ENCODE measurements around a stretch of chr7.

GRCh38 chr7:44804061-44804337 lies 7.5 kb downstream of the PPIA start:
- PRO-cap, result no peak

DNA sequence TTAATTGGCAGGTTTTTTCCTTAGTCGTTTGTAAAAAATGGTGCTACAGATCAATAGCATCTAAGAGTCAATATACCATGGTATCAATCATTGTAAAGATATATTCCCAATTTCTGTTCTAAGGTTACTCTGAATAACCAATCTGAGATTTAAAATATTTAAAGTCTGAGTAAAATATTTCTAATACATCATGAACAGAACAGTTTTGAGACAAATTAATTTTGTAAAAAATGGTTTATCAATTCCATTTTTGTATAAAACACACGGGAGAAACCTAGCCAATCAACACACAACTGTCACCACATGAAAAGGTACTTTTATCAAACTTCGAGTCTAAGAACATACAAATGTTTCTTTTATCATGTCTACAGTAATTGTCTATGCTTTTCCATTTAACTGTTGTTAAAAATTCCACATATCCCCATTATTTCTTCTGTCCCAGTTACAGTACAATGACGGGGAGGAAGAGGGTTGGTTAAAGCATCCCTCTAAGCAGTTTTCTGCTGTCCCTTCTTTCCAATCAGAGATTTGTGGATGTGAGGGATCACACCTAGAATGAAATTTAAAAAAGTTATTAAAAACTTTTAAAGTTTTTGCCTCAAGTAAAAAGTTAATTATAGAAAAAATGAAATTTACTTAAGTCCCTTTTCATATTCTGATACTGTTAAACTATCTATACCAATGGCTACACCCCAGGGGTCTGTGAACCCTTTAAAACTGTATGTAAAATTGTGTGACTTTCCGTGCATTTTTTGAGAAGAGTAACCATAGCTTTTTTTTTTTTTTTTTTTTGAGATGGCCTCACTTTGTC lies 13.7 kb downstream of the H2AZ2 start:
- PRO-cap, result no peak

GRCh38 chr7:44914999-44915608 lies 29.8 kb upstream of the PURB start:
- PRO-cap, result no peak

- PRO-cap, result no peak
These were observed 12.3 kb downstream of the MYO1G start for GRCh38 chr7:44966297-44967066.

DNA sequence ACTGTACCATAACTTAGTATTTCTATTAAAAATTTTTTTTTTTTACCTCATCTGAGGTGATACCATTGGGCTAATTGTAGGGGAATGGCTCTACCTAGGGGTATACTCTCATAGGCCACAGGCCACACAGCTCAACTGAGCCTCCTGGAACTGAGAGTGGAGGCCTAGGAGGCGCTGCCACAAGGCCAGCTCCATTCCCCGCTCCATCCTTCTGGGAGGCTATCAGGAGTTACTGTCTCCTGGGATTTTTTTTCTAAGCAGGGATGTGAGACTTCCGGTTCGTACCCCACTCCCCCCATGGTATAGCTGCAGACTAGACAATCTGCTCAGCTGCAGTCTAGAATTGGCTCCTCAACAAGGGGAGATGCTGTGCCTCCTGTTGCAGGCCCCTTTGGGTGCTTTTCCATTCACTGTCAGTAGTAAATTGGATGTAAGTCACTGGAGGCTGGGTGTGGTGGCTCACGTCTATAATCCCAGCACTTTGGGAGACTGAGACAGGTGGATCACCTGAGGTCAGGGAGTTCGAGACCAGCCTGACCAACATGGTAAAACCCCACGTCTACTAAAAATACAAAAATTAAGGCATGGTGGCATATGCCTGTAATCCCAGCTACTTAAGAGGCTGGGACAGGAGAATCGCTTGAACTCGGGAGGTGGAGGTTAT lies 2.8 kb upstream of the MYO1G start:
- PRO-cap, result no peak

- PRO-cap, result bidirectional peak, plus-strand start at chr7:44986738, minus-strand start at chr7:44986610
These were observed 7.6 kb upstream of the MYO1G start for GRCh38 chr7:44985940-44987293.

DNA sequence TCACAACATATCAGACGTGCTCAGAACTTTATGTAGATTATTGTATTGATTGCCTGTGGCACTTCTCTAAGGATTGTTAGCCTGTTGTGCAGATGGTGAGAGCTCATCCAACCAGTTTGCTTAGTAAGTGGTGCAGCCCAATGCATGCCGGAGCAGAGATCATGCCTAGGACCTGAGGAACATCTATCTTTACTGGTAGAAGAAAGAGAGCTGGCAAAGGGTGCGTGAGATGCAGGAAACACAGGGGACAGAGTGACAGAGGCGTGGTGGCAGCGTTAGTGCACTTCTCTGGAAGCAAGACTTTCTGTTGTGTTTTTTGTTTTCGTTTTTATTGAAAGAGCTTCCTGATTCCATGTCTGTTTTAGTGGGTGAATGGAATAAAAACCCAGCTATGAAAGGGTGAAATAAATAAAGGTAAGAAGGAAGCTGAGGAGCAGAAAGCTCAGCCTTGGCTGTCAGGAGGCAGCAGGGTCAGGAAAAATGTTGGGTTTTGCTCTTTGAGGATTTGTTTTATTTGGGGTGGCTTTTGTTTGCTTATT lies 36.0 kb downstream of the CCM2 start:
- PRO-cap, result no peak

DNA sequence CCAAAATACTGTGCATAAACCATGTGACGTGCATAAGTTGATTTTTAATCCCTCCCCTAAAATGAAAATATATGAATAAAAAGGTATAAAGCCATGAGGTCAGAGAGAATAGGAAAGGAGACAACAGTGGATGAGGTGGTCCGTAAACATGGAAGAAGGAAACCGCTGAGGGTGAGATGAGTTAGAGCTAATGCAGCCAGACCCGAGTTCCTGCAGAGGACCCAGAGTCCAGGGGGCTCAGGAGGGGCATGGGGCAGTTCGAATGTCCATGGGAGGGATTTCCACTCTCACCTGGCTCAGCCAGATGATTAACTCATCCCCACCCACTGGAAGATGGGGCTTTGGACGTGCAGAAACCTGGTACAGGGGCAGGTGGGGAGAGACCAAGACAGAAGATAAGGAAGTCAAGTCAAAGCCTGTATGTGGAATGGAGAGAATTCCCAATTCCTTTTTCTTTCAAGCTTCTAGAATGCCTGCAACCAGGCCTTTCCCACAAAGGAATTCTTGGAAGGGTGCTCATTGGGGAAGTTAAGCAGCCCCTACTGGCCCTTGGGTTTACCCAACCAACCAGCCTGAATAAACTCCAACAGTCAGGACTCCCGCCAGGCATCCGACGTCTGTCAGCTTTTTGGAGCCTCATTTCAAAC lies 39.0 kb downstream of the CCM2 start:
- PRO-cap, result no peak

GRCh38 chr7:45101361-45101757 lies 10.1 kb downstream of the TBRG4 start:
- PRO-cap, result no peak

DNA sequence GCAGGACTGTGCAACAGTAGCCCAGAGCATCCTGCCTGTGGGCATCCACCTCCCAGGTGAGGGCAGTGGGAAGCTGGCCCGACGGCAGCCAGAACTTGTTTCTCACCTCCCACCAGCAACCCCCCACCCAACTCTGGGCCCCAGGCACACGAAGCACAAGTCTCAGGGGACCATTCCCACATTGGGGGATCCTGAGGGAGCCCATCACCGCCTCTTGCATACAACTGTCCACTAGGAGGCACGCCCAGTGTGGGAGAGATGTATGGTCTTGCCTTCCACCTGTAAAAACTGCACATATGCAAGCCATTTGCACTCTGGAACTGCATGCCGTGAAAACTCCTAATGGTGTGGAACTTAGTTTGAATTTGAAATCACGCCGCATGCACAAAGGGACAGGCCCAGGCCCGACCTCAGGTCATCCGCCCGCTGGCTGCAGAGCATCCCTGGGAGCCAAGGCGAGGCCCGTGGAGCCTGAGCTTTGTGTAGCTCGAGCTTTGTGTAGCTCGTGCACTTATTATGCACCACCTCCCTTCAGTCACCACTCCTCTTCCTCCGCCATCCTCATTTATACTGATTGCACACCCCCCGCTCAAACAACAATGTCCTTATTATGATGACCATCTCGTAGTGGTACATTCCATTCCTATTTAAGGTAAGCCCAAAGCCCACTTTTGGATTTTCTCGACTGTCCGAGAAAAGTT lies 147.9 kb downstream of the ADCY1 start:
- PRO-cap, result no peak

DNA sequence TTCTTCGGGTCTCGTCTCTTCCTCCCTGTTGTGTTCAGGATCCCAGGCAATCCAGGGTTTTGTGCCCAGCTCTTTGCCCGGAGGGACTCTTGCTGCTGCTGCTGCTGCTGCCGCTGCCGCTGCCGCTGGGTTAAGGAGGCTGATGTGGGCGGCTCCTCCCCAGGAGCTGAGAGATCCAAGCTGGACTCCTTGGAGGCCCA lies 6.9 kb downstream of the CCDC201 start:
- PRO-cap, result no peak

DNA sequence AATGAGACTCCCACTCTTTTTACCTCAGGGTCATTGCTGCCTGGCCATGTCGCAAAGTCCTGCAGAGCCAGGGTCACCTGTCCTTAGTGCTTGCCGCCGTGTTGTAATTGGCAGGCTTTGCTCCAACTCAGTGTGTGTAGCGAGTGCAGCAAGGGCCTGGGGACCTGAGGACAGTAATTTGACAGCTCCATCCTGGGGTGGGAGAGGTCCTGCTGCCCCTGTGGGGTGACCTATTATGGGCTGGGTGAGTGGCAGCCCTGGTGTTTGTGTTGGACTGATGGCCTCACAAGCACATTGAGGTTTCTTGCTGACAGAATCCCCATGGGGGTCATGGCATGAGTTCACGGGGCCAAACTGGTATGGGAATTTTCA lies 7.7 kb upstream of the IGFBP1 start:
- PRO-cap, result no peak

DNA sequence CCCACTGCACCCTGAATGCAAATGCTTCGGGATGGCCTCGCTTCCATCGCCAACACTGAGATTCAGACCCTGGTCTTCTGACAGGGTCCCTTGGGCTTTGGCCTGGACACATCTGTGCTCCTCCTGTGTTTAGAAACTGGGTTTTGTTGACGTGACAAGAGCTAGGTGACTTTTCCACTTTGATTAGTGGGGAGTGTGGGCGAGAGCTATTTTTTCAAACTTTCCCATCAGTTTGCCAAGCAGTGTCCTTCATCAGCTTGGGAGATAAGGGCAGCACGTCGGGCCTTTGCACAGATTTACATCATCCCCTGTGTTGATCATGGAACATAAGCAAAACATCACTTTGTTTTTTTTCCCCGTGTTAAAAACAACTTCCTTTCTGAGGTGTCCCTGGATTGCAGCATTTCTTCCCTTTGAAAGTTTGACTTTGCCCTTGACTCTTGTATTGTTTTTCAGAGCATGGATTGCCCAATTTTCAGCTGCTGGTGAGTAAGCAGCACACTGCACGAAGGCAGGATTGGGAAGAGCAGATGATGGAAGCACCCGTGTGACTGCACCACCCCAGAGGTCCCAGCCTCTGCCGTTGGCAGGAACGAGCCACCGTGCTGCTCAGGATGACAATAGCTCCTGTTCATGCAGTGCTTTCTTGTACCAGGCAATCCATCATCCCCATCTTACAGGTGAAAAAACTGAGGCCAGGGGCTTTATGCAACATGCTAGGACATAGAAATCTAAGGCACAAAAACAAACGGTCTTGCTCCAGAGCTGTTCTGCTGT lies 6.4 kb upstream of the IGFBP1 start:
- PRO-cap, result no peak

GRCh38 chr7:45892504-45893114 lies 4.3 kb downstream of the IGFBP1 start:
- PRO-cap, result no peak

DNA sequence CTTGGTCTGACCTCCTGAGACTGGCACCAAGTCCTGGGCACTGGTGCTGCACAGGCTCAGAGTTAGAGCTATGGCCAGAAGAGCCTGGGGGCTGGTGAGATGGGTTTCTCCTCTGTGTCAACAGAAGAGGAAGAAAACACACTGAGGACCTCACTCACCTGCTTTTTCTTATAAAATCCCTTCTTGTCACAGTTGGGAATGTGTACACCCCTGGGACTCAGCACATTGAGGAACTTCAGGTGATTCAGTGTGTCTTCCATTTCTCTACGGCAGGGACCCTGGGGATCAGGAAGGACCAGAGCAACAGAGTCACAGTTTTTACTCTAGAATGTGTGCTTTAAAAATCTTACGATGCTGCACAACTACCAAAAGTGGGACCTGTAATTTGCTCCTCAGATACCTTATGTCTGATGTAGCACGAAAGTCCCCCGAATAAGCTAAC lies 4.7 kb downstream of the IGFBP3 start:
- PRO-cap, result no peak

- PRO-cap, result no peak
These were observed 591.7 kb upstream of the IGFBP3 start for GRCh38 chr7:46512537-46513360.

GRCh38 chr7:46557167-46557932 lies 636.3 kb upstream of the IGFBP3 start:
- PRO-cap, result no peak

DNA sequence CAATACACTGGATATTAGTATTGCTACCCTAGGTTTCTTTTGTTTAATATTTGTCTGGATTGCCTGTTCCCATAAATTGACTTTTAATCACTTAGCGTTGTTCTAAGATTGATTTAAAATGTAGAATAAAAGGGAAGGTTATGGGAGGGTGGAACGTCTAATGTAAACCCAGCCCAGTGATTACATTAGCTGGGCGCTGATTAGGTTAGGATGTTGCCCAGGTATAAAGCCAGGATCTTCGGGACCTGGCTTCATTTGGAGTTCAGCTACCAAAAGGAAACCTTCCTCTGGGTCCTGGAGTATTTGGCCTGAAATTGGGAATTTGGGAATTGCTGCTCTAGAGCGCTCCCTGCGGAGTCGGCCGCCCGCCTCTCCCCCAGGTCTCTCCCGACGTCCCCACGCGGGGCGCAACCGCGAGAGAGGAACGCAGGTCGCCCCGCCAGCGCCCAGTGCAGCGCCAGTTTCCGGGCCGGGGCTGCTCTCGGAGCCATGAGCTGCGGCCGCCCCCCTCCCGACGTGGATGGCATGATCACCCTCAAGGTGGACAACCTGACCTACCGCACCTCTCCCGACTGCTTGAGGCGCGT lies 529.5 kb downstream of the TNS3 start:
- PRO-cap, result no peak

DNA sequence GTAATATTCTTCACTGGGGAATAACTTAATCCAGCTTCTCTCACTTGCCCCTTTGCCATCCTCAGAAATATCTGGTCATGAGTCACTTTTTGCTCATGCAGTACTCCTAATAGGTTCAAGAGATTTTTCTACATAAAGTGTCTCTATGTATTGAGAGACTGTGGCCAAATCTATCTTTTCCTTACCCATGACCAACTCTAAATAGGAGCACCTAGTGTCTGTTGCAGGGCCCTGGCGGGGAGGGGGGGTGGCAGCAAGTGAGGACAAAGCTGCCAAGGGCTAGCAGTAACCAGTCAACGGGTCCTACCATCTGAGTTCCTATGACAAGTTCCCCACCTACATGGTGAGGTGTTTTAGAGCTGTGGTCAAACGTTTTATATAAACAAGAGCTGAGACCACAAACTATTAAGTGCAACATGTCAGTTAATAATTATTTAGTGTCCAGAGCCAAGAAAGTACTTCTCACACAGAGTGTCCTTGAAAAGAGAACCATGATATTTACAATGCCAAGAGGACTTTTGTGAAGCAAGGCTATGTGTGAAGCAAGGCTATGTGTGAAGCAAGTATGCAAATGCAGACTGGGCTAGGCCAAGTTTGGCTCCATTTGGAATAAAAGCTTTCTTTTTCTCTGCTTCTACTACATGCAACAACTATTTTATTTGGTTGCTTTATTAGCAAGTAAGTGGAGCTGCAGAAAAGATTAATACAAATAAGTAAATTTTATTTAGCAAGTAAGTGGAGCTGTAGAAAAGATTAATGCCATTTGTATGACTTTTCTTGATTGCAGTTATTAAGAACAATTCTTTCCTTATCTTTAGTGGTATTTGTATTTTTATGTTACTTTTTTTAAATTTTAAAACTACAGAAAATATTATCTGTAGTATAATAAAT lies 434.6 kb downstream of the TNS3 start:
- PRO-cap, result no peak

DNA sequence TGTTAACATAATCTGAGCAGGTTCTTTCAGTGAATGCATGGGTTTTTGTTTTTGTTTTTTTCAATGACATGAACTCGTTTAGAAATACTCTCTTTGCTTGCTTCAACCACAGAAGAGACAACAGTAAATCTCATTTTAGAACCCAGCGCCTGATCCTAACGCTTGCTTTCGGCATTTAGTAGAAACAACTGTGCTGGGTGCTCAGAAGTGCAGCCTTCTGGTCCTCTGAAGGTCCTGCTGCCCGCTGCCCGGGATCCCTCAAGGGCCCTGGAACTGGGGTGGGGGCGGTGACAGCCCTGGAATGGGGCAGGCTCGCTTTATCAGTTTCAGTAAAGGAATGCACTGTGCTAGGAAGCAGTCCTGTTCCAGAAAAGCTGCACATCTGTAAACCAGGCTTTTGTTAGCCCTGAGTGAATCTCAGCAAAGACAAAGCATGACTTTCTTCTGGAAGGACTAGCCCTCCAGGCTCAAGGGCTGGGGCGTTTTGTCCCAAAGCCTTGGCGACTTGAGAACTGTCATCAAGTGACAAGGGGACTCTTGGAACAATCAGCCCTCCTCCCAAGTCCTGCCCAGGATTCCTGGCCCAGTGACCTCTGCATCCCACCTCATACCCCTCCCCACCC lies 254.6 kb downstream of the TNS3 start:
- PRO-cap, result no peak